OVCAR3 (cell line): ENCODE measurements around the gene F10.

GRCh38 chr13:112247917-112248875, 128.0 kb upstream of the SPACA7 start:
- RRBS, result 5% methylated on average over 4 of the region's 23 CpGs

GRCh38 chr13:112473797-112474218, 97.7 kb downstream of the SPACA7 start:
- RRBS, result no CpG with 5 or more reads among the region's 5 CpGs

DNA sequence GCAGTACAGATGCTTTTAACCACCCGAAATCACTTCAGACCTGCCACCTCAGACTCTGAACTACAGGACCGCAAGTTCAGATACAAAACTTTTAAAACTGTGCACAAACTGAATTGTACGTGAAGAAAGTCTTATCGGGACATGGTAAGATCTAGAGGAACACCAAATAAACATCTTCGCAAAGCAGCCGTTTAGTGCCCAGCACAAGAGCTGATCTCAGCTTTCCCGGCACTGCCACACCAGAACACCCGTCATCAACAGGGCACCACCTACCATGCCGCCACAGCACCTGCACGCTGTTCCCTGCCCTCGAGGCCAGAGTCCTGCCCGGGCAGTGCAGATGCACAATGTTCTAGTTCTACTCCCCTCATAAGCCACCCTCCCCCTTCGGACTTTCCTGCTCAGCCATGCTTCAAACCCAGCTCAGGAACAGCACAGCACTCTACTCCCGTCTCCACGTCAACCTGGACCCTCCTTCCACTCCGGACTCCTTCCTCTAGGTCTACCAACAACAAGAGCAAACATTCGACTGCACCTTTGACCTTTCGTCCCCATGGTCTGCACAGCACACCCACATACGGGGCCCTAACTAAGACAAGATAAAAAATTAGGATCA, 25.2 kb downstream of the TUBGCP3 start:
- RRBS, result 95% methylated on average over 5 of the region's 19 CpGs

- RRBS, result no CpG with 5 or more reads among the region's 20 CpGs
Observed at GRCh38 chr13:112705170-112705798, 15.4 kb downstream of the ATP11A start.

DNA sequence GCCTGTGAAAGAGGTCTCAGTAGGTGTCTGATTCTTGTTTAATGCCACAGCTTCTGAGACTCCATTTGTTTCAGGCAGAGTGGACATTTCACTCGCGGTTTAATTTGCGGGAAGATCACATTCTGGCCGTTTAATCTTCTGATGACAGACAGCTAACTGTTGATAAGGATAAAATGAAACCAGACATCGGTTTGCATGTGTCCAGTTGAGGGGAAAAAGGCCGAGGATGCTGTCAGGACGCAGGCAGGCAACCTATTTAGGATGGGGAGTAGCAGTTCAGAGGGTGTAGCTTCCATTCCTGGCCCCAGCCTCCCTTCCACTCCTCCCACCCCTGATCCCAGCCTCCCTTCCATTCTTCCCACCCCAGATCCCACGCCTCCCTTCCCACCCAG, 23.7 kb downstream of the ATP11A start:
- RRBS, result no CpG with 5 or more reads among the region's 8 CpGs

DNA sequence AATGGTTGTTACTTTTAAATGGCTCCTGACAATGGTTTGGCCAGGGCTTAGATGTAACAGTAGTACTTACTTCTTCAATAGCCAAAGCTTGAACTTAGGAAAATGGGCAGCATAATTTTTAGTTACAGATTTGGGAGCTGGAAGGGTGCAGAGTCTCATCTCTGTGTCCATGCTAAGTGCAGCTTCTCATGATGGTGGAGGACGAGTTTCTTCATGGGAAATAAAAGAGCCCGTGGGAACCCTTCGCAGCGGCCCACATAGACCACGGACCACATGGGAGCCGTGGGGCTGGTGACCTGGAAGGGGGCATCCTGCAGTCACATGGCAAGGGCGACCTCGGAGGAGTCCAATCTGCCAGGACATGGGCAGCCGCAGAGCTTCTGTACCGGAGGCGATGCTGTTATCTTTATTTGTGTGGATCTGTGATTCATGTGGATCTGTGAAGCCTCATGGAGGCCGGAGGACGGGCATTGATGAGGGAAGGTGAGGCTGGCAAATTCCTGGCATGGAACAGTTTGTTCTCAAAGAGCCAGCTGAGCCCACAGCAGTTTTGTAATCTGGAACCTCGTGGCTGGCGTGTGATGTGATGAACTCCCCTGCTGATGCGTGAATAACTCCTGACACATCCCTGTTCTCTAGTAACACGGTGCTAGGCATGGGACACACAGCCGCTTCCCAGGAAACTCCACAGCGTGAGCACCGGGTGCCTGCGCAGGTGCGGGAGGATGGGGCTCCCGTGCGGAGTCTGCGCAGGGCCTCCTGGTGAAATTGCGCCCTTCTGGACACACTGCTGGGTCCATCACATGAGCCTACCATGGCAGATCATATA, 40.3 kb downstream of the ATP11A start:
- RRBS, result 97% methylated on average over 2 of the region's 26 CpGs

DNA sequence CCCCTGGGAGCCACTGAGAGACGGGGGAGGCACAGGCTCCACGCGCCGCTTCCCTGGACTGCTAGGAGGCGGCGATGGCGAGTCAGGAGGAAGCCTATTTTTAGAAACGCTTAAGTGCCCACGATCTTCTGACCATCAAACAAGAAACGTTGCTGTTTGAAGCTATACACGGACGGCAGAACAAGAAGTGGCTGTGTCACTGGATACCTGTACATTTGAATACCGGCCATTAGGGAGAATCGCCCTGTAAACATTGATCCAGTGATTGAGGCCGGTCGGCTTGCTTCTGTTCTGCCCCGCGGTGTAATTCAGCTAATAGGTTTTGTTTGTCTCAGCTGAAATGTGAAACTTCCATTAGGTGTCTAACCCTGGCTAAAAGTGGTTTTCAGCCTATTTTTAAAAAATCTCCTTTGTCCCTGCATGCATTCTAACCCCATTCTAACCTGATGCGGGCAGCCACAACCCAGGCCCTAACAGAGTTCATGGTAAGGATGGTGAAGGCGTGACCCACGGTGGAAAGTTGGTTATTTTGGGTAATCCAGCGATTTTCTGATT, 81.0 kb downstream of the ATP11A start:
- RRBS, result no CpG with 5 or more reads among the region's 22 CpGs

- RRBS, result no CpG with 5 or more reads among the region's 9 CpGs
Observed at GRCh38 chr13:112825409-112825837, 135.6 kb downstream of the ATP11A start.

- RRBS, result no CpG with 5 or more reads among the region's 29 CpGs
Observed at GRCh38 chr13:112861936-112862555, 107.0 kb upstream of the MCF2L start.

- RRBS, result no CpG with 5 or more reads among the region's 3 CpGs
Observed at GRCh38 chr13:112952019-112952269, 17.1 kb upstream of the MCF2L start.

DNA sequence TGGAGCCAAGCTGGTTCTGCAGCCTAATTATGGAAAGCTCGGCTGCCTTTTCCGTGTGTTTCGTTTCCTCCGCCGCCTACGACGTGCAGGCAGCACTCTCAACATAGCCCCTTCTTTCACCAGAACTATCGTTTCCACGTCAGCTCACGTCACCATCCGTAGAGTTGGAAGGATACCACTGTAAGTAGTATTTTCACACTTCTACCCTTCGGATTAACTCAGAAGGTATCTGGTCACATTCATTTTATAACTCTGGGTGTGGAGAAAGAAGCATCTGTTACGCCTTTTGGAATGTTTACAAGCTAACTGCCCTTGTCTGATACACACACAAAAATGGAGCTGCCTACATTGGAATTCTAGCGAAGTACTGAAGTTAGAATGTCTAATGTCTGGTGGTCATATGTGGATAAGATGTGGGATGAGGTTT, 5.9 kb downstream of the MCF2L start:
- RRBS, result no CpG with 5 or more reads among the region's 14 CpGs

- RRBS, result no CpG with 5 or more reads among the region's 20 CpGs
Observed at GRCh38 chr13:112980304-112980782, 11.3 kb downstream of the MCF2L start.

DNA sequence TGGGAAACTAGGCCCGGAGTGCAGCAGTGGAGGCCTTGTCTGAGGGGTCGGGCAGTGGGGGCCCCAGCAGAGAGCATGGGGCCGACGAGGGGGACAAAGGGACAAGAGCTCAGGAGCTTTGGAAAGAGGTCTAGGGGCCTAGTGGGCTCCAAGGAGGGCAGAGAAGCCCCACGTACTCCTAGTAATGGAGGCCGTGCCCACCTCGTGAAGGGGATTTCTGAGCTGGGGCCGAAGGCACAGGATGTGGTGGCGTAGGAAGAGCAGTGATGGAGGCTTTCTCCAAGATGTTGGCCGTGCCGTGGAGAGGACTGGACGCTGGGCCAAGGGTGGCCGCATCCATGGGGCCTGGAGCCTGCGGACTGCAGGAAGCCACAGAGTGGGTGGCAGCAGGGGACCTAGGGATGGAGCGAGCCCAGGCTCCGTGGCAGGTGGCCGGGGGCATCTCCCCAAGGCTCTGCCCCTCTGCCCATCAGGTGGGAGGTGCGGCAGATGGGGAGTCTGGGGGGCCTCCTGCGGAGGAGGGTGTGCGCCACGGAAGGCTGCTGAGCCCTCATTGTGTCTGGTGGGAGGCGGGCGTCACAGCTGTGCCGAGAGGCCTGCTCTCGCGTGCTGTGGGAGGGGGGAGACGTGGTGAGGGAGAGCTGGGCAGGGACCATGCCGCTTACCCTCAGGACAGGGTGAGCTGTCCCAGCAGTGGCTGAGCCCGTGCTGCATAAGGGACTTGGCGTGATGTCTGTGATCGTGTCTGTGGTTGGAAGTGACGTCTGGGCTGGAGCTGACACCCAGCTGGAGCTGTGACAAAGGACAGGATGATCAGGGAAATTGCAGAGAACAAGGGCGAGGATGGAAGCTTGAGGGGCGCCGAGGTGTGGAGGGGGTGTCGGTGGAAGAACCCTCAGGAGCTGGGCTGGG, 13.3 kb downstream of the MCF2L start:
- RRBS, result 86% methylated on average over 1 of the region's 36 CpGs

GRCh38 chr13:113098505-113099213, 6.9 kb upstream of the F7 start:
- RRBS, result no CpG with 5 or more reads among the region's 22 CpGs

DNA sequence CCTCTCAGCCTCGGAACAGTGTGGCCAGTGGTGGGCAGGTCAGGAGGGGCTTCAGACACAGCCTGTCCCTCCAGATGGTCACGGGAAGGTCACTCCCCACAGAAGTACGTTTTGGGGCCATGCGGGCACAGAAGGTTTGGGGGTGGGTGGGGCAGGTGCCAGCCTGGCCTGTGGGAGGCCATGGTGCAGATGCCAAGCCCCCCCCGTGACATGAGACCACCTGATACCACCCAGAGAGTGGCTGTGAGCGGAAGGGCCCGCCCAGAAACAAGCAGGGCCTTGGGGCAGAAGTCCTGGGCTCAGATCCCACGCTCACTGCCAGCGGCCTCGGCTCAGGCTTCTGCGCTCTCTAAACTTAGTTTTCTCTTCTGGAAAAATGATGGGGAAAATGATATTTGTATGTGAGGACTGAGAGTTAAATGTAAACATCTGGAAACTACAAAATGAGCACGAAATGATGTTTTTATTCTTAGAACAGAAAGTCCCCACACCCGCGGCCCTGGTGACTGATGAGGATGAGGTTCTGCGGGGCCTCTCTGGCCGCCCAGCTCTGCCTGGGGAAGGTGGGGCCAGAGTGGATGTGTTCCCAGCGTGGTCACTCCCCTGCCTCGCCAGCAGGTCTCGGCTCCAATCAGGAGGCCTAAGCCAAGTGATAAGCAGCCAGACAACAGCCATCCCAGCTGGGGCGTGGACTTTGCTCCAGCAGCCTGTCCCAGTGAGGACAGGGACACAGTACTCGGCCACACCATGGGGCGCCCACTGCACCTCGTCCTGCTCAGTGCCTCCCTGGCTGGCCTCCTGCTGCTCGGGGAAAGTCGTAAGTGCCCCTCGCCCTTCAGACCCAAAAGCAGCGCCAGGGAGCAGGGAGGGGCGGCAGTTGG, at the start of gene F10:
F10 (plus strand) TSS at position 691 of the 881 bp plus-strand sequence.
- RRBS, result no CpG with 5 or more reads among the region's 28 CpGs

DNA sequence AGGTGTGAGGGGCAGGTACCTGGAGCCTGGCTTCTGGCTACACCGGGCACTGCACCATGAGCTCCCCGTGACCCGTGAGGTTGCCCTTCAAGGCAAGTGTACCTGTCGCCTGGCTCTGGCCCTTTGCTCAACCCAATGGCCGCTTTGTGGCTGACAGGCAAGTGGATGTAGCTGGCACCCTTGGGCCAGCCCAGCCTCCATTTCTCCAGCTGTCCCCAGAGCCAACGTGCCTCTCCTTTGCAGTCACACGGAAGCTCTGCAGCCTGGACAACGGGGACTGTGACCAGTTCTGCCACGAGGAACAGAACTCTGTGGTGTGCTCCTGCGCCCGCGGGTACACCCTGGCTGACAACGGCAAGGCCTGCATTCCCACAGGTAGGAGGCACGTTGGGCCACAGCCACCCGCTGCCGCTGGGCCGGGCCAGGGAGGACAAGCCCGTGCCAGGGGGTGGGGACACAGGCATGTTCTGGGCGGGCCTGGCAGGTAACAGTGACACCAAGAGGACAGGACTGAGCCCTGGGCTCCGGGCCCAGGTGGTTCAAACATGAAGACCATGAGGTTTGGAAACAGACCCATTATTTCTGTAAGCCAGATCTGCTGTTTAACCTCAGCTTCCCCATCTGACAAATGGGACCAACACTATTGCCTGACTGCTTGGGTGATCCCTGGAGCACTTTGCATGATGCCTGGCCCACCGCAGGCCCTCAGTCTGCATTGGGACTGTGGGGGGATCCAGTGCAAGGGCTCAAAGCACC, 17.6 kb upstream of the PROZ start:
- RRBS, result 81% methylated on average over 2 of the region's 21 CpGs

DNA sequence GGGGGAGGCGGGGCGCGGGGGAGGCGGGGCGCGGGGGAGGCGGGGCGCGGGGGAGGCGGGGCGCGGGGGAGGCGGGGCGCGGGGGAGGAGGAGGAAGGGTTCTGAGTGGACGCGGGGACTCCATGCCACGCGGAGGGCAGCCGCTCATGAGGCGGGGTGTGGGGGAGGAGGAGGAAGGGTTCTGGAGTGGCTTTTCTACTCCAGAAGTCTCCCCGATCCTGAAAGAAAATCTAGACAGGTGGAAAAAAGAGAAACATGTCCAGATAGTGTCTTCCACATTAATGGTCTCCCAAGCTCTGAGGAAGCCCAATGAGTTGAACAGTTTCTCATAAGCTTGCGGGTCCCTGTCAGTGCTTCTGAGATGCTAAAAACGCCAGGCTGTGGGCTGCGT, 4.1 kb upstream of the PROZ start:
- RRBS, result no CpG with 5 or more reads among the region's 25 CpGs

- RRBS, result no CpG with 5 or more reads among the region's 5 CpGs
Observed at GRCh38 chr13:113158744-113159217, 333 bp downstream of the PROZ start.

- RRBS, result no CpG with 5 or more reads among the region's 13 CpGs
Observed at GRCh38 chr13:113547554-113548032, 37.0 kb upstream of the TFDP1 start.

GRCh38 chr13:113549117-113549915, 35.2 kb upstream of the TFDP1 start:
- RRBS, result no CpG with 5 or more reads among the region's 26 CpGs